Neural cell (in vitro differentiated cells): ENCODE measurements around the genes TMC3 and MEX3B.

GRCh38 chr15:80388745-80389069 lies 15.5 kb upstream of the ARNT2 start:
- RAMPAGE, long total RNA: no peak

GRCh38 chr15:80699879-80700487 lies 4.9 kb downstream of the ABHD17C start:
- RAMPAGE, long total RNA: no peak

- RAMPAGE, long total RNA: no peak
These were observed 12.2 kb downstream of the STARD5 start for GRCh38 chr15:81311202-81312581.

- RAMPAGE, long total RNA: no peak
These were observed at the start of gene TMC3 for GRCh38 chr15:81374065-81374599. TSS of gene TMC3 (minus strand) at chr15:81374213.

DNA sequence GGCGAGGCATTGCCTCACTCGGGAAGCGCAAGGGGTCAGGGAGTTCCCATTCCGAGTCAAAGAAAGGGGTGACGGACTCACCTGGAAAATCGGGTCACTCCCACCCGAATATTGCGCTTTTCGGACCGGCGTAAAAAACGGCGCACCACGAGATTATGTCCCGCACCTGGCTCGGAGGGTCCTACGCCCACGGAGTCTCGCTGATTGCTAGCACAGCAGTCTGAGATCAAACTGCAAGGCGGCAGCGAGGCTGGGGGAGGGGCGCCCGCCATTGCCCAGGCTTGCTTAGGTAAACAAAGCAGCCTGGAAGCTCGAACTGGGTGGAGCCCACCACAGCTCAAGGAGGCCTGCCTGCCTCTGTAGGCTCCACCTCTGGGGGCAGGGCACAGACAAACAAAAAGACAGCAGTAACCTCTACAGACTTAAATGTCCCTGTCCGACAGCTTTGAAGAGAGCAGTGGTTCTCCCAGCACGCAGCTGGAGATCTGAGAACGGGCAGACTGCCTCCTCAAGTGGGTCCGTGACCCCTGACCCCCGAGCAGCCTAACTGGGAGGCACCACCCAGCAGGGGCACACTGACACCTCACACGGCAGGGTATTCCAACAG lies 174.9 kb downstream of the MEX3B start:
- RAMPAGE, long total RNA: no peak

- RAMPAGE, long total RNA: no peak
These were observed 2.4 kb downstream of the MEX3B start for GRCh38 chr15:82043063-82044114.

GRCh38 chr15:82044158-82044660 lies 1.6 kb downstream of the MEX3B start:
- RAMPAGE, long total RNA: no peak

DNA sequence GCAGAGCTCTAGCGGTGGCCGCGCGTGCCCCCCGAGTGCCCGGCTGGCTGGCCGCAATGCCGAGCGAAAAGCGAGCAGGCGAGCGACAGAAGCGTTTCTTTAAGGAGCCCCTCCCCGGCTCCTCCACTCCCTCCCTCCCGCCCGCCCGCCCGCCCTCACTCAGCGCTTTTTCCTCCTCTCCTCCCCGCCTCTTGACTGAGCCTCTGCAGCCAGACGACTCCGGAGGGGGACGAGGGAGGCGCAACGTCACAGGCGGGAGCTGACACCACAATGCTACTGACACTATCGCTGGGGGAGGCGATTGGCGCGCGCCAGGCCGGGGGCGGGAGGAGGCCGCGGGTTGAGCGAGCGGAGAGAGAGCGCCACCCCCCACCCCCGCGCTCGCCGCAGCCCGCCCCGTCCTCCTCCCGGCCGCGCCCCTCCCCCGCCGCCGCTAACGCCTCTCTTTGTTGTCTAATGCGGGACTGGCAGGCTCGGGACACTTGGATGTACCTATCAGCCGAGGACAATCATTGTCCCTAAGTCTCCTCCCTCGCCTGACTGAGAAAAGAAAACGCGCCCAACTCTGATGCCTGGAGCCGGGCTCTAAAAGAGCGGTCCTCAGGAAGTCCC lies at the start of gene MEX3B:
Gene MEX3B (minus strand): TSS at position 72 of the 612 bp plus-strand sequence.
- RAMPAGE, long total RNA: start-site peak on the plus strand centred at position 489 of the sequence, 118 bp wide, 141 and 304 reads in 2 replicates

DNA sequence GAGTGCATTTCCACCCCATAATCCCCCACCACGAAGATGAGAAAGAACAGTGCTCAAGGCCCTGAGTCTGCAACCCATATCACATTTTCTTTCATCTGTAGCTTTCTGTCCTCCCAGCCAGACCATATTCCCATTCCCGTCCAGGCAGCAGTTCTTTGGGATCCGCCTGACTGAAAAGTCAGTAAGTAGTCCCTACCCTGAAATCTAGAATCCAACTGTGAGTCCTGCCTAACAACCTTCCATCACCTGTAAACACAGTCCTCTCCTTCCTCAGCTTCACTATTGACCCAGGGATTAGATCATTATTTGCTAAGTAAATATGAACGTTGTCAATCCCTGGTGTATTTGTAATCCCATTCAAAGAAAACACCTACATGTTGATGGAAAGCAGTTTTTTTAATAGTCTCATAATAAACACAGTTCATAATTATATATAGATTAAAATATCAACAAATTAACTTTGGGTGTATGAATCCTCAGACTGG lies 682 bp downstream of the SAXO2 start:
- RAMPAGE, long total RNA: no peak

GRCh38 chr15:82400455-82400744 lies 29.2 kb upstream of the GOLGA6L9 start:
- RAMPAGE, long total RNA: no peak

DNA sequence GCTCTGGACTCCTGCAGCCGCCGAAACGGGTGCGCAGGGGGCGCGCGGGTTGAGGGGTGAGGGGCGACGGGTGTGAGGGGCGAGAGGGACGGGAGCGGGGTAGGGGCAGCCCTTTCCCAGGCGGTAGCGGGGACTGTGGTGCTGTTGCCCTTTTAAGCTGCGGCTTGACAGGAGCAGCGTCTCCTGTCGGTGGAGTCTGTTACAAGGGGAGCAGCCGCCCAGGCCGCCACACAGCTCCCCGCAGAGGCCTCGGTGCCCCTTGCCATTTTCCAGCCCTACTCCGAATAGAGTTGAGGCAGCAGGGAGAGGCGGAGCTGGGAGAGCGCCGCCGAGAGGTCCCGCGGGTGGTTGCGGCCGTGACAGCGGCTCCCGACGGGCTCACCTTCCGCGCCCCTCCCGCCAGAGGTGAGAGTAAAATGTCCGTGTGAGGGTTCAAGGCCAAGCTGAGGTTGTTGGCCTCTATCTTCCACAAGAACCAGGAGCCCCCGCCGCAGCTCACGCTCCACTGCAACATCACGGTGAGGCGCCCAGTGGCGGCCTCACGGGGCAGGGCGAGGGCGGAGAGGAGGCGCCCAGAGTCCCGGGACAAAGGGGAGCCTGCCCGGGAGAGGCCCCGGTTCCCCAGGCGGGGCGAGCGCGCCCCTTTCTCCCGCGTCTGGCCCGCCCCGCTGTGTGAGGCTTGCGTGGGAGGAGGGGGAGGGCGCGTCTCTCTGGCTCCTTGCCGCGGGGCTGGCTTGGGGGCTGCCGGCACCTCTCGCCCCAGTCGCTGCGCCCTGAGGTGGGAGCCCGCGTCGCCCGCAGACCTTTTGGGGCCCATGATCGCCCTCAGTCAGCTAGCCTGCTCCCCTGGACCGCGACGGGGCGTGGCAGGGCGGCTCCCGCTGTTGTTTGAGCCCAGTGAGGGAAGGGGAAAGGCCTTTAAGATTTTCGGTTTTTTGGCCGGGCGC lies 15.9 kb downstream of the GOLGA6L9 start:
- RAMPAGE, long total RNA: no peak

DNA sequence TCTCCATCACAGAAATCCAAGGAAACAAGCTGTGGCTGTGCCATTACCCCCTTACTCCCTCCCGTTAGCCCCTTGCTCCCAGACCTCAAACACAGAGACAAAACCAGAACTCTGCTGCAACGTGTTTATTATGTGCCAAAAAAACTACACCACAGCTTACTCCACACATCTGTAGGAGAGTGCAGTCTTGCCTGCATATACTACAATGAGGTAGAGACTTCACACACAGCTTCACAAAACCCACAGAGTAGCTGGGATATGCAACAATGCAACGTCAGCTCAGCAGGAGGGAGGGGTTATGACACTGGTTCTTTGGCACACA lies 2.8 kb upstream of the RPS17 start:
- RAMPAGE, long total RNA: no peak

- RAMPAGE, long total RNA: no peak
These were observed 715 bp upstream of the WHAMM start for GRCh38 chr15:82808683-82809143.

- RAMPAGE, long total RNA: no peak
These were observed 10.3 kb downstream of the WHAMM start for GRCh38 chr15:82819776-82820122.

DNA sequence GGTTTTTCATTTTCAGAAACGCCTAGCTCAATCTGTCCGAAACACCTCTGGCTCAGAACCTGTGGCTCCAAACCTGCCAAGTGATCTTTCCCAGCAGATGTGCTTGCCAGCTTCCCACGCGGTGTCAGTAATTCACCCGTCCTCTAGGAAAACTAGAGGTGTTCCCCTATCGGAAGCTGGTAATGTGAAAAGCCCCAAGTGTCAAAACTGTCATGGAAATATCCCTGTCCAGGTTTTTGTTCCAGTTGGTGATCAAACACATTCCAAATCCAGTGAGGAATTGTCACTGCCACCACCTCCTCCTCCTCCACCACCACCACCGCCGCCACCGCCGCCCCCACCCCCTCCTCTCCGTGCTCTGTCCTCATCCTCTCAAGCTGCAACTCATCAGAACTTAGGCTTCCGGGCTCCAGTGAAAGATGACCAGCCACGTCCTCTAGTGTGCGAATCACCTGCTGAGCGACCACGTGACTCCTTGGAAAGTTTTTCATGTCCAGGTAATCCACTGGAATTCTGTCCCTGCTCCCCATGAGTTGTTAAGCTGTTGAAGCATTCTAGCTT lies 21.2 kb downstream of the WHAMM start:
- RAMPAGE, long total RNA: no peak

GRCh38 chr15:82914398-82914814 lies 38.1 kb downstream of the HOMER2 start:
- RAMPAGE, long total RNA: no peak

DNA sequence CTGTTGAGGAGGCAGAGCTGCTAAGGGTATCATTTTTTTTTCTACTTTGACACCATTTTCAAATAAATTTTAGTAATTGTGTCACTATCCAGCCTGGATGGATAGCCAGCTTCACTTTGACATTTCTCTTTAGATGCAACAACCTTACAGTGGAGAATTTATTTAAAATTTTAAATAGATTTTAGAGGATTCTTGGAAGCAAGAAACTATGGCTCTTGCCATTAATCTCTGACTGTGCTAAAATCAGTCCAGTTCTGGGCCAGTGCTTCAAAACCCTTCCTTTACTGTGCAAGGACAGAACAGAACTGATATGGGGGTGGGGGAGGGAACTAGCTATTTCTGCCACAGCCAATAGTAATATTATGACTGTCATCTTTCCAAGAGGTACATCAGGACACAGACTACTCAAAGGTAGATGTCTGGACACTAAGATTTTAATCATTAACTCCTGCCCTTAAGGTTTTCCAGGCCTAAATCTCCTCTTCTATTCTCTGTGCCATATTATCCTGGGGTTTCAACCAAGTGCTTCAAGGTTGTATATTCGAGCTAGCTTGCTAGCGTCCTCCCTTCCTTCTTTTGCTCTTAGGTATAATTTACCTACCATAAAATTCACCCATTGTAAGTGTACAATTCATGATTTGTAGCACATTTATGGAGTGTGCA lies 14.4 kb upstream of the RAMAC start:
- RAMPAGE, long total RNA: no peak

DNA sequence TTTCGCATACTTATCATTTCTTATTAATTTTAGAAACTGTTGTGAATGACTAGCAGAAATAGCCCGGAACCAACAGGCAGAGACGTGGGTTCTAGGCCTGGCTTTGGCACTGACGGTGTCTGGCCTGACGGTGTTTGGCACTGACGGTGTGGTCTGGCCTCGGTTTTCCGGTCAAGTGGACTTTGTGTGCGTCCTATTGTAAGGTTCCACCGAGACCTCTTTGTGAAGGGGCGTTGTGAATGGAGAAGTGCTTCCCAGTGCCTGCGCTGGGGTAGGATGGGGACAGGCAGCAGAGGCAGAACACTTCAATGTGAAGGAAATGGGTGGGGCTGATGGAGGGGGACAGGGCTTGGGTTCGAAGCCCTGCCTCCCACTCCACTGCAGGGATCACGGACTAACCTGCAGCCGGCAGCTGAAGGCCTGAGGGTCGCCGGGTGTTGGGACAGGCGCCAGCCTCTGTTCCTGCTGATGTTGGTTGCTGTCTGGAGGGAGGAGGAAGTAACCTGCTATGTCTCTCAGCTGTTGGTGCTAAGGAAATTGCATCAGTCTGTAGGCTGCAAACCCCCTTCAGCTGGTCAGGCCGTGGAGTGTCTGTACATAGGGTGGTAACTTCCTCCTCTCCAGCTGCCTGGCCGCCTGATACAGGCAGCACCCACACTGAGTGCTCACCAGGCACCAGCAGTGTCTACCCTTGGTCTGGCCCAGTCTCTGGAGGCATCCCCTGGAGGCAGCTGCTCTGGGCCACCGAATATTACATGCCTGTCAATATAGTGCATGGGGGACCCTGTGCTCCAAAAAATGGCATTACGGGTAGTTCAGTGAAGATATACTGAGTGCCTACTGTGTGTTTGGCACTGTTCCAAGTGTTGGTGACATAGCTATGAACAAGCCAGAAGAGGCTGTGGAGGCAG lies 996 bp downstream of the TM6SF1 start:
- RAMPAGE, long total RNA: no peak

- RAMPAGE, long total RNA: no peak
These were observed 63.4 kb upstream of the SH3GL3 start for GRCh38 chr15:83383422-83384502.

- RAMPAGE, long total RNA: no peak
These were observed 50.2 kb downstream of the ADAMTSL3 start for GRCh38 chr15:83704140-83704601.